Airway epithelial cell (primary cell): Measurements from ENCODE around the gene SLC32A1.

GRCh38 chr20:37236313-37236919, 25.2 kb downstream of the GHRH start:
- RAMPAGE, long total RNA, result no peak

- RAMPAGE, long total RNA, result no peak
Measured at GRCh38 chr20:37296888-37297864, 7.7 kb downstream of the MANBAL start.

DNA sequence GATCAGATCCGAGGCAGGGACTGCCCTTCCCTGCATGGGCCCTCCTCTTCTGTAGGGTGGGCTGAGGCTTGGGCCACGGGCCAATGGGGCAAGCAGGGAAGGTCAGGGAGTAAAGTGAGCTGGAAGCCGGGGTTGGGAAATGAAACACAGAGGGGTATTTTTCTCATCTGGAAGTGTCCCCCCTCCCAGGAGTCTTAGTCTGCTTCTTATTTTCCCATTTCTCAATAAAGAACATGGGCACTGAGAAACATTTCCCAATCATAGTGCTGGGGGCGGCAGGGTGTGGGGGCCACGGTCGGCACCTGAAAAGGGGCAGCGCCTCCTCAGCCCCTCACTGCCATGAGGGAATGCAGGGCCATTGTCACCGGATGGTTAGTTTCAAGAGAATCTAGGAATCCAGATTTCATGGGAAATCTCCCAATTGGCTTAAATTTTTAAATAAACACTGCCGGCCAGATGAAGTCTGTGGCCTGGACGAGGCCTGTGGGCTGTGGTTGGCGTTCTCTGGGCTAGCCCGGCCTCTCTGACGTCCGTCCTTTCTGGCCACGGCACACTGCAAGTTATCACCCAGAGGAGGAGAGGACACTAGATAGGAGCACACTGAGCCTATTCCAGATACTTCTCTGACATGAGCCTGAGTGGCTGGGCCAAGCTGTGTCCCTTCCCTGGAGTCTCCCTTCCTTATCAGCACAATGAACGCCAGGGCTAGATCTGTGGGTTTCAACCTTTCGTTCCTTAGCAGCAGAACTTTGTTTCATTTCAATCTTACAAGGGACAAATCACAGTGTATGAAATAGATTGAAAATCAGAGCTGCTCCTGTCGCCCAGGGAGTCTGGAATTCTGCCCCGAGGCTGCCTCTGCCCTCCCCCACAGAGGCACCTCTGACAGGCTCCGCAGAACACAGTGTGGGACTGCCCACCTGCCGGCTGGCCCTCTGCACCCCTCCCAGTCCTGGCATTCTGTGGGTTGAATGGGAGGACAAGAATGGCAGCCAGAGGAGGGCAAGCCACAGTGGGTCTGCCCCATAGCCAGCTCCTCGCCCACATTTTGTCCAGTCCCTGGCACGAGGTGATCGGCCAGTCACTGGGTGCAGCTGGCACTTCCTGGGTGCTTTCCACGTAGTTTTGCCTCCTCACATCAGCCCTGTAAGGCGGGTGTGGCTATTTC, 25.7 kb downstream of the MANBAL start:
- RAMPAGE, long total RNA, result no peak

- RAMPAGE, long total RNA, result no peak
Measured at GRCh38 chr20:37333643-37334248, 12.2 kb upstream of the SRC start.

DNA sequence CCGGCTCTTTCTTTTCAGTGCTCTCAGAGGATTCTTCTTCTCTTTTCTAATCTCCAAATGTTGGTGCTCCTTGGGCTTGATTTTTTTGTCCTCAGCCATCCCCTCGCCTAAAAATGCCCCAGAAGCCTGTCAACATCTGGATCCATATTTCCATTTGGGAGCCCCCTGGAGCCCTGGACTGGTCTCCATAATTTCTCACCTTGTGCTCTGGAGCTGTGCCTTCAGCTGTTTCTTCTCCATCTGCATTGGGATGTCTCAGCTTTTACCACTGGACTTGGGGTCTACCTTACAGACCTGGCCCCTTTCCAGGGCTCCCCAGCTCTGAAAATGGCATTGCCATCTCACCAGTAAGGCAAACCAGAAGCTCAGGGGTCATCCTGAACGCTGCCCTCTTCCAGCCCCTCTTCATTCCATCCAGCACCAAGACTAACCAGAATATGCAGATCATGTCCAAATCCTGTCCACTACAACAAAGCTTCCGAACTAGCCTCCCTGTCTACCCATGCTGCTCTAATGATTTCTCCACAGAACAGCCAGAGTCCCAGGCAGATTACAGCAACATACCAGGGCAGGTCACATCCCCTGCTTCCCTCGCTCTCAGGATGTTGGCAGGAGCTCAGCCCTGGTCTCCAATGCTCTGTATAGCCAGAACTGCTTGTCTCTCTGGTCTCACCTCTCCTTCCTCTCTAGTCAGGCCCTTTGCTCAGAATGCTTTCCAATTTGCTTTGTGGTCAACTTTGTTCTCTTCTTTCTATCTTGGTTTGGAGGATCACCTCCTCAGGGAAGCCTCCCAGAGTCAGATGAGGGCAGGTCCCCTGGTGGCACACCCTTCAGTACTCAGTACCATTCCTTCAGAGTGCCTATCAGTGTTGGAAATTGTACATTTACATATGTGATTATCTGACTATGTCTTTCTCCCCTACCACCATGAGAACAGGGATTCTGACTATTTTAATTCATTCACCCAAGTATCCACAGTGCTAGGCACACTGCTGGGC, 17.6 kb upstream of the NNAT start:
- RAMPAGE, long total RNA, result no peak

DNA sequence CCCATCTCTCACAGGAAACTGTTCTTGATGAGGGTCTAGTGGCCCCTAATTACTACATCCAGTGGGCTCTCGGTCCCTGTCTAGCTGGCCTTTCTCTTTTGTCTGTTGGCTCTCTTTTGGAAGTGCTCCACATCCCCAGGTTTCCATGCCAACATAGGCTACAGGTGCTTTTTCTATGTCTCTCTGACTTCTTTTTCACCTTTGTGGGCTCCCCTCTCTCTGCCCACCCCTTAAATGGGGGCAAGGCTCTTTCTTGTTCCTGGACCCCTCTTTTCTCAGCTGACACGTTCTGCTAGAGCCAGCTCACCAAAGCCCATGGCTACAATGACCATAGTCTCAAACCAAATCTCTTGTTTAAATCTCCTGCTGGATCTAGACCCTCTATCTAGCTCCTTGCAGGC, 14.4 kb upstream of the NNAT start:
- RAMPAGE, long total RNA, result no peak

GRCh38 chr20:37518761-37519594, 2.1 kb upstream of the NNAT start:
- RAMPAGE, long total RNA, result no peak

DNA sequence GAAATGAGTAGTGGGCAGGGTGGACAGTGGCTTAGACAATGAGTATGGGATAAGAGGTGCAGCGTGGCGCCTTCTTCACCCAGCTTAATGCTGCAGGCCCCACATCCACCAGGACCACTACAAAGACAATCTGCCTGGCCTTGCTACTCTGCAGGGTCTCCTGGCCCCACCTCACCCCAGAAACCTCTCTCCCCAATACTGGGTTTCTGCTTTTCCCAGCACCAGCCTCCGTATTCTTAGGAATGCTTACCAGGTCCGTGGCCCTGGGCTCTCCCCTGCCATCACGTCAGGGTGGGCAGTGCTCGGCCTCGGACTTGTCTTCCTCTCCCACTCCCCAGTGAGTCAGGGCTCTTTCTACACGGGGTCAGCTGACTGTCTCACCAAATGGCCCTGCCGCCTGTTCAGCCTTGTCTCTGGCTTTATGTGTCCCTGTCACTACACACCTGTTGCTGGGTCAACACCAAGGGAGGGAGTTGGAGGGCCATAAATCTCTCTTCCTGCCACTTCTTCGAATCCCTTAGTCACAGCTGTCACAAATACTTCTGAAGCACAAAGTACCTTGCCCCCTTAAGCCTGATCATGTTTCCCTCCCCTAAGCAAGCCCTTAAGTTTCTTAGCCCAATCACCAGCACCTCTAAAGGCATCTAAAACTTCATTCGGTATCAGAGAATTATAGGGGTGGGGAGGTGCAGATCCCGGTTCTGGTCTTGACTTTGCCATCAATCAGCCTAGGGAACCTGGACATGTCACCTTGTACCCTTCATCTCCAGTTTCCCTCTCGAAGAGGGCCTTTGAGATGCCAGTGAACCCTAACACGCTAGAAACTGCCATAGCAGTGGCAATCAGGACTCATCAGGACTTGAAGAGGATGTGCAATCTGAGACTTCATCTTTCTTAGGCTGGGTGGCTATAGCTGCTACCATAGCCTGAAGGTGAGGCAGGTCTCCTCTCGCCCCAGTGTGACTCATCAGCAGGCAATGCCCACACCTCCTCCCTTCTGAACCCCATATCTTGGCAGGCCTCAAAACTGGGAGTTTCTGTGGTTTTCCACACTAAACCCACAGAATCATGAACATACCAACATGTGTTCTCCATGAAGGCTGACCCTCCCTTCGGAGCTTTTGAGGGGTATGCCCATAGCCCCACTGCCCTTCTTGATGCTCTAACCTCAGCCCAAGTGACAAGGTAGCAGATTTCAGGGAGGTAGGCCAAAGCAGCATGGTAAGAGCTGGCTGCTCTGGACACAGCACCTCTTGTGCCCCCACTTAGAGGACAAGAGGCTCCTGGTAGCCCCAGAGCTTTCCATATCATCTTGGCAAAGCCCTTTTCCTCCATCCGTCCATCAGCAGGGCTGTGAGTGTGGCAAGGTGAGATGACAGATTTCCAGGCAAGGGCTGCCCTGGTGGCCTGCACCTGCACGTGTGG, 3.0 kb downstream of the BLCAP start:
- RAMPAGE, long total RNA, result no peak

DNA sequence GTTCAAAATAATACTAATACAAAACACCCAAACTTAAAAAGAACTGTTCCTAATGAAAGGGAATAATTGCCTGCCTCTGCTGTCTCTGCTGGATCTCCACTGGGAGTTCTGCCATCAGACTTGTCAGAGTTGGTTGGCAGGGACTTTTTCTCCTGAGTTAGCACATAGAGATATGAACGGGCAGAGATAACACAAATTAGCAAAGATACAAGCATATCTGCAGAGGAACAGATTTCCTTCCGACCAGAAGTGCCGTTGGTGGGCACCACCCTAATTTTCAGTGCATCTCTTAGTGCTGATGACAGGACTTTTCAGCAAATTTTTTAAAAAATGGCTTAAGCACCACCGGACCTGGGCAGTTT, 18.8 kb downstream of the CTNNBL1 start:
- RAMPAGE, long total RNA, result no peak

DNA sequence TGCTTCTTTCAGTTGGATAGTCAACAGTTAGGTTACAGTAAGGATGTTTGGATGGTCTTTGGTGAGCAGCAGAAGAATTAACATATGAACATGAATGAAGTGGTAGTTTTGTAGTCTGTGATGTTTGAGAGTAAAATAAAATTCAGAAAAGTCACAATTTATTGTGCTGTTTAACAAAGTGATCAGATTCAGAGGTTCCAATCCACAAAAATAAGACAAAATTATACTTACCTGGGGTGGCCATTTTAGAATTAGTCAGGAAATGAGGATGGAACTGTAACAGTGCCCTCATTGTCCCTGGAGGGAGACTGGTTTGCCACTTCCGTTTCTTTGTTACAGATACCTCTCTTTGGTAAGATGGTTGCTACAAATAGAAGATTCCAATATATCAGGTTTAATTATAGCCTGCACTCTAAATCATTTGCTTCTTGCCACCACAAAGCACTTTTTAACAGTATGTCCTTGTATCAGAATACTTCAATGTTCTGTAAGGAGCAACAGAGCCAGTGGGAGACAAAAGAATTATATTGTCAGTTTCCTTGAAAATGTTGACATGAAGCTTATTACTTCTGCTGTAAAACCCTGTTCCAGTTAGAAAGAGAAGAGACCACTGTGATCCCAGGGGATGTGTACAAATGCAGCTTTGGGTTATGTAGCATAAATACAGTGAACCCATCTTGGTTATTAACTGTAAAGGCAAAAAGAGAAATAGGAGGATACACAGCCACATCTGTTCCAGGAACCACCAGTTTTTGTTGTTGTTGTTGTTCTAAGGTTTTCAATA, 95.7 kb downstream of the CTNNBL1 start:
- RAMPAGE, long total RNA, result no peak

GRCh38 chr20:38074904-38075646, 41.5 kb downstream of the RPRD1B start:
- RAMPAGE, long total RNA, result no peak

DNA sequence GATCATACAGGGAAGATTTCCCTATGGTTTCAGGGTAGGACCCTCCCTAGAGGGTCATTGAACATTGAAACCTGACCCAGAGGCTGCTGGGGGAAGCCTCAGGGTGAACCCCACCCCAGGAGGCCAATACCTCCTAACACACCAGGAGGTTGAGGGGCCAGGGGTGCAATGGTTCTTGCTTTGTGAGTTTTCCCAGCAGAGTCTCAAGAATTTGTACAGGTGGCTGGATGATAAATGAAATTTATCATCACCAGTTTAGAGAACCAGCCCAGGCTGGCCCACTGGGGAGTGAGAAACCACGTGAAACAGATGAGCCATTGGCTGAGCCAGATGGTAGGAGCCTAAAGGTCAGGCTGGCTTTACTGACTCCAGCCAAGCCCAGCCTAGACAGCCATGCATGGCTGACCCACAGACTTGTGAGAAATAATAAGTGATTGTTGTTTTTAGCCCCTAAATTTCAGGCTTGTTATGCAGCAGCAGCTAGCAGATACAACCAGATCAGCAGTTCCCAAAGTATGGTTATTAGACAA, 15.1 kb downstream of the TGM2 start:
- RAMPAGE, long total RNA, result no peak

GRCh38 chr20:38152022-38153356, 12.6 kb downstream of the TGM2 start:
- RAMPAGE, long total RNA, result no peak

DNA sequence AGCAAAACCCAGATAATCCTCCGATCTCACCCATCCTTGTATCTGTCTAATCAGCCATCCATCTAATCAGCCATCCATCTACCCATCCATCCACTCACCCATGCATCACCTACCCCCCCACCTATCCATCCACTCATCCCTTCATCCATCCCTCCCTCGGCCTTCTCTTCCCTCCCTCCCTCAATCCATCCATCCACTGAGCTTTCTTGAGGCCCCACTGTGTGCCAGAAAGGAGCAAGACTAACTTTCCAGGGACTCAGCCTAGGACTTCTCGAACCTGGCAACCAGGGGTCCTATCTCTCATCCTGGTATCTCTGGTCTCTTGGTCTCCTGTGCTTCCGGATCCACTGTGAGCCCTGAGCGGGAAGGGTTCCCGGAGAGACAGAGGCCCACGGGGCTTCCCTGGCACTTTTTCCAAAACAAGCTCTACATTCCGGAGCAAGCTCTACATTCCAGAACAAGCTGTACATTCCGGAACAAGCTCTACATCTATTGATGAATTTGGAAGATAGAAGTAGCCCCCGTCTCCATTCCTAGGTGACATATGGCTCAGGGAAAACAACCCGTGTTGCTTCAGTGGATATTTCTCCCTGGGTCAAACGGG, 1.2 kb upstream of the TGM2 start:
- RAMPAGE, long total RNA, result no peak

GRCh38 chr20:38255211-38255823, 5.2 kb downstream of the KIAA1755 start:
- RAMPAGE, long total RNA, result no peak

GRCh38 chr20:38360269-38360788, 14.0 kb downstream of the LBP start:
- RAMPAGE, long total RNA, result no peak

GRCh38 chr20:38441821-38442254, 30.8 kb upstream of the RALGAPB start:
- RAMPAGE, long total RNA, result no peak

DNA sequence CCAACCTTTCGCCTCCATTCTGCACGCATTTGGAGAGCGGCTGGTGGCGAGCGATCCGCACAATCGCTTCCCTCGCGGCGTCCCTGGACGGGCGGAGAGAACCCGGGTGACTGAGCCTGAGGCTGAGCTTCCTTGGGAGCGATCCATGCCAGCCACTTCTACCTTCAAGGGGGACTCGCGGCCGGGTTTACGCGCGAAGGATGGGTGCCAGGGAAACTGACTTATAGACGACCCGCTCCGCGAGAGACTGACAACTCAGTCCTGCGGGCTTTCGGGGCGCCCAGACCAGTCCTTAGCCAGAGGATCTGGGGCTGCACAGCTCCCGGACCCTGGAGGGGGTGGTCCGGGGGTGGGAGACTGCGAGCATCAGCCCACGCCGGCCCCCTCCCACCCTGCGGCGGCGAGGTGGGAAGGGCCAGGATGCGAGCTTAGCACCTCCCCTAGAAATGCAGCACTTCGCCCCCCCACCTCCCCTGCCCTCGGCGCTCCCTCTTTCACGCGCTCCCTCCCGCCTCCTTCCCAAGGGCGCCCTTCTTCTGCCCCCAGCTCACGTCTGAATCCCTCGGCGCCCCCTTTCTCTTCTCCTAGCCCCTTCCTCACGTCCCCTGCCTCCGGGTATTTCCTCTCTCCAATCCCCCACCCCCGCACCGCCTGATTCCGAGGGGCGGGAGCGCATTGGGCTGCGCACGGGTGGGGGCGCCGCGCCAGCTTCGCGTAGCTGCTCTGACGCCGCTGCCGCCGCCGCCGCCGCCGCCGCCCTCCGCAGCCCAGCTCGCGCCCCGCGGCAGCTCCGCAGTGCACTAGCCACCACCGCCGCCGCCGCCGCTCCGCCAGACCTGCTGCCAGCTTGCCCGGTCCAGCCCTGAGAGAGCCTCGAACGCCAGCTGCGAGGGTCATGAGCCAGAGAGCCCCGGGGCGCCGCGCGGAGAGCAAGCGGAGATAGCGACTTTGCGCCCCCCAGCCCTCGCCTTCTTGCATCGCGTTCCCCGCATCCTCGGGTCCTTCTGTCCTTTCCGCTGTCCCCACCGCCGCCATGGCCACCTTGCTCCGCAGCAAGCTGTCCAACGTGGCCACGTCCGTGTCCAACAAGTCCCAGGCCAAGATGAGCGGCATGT, at the start of gene SLC32A1:
Gene SLC32A1, plus strand, starts transcription at position 795 of the 1,115 bp plus-strand sequence.
- RAMPAGE, long total RNA, result no peak

- RAMPAGE, long total RNA, result no peak
Measured at GRCh38 chr20:38893837-38894465, 32.3 kb upstream of the FAM83D start.

DNA sequence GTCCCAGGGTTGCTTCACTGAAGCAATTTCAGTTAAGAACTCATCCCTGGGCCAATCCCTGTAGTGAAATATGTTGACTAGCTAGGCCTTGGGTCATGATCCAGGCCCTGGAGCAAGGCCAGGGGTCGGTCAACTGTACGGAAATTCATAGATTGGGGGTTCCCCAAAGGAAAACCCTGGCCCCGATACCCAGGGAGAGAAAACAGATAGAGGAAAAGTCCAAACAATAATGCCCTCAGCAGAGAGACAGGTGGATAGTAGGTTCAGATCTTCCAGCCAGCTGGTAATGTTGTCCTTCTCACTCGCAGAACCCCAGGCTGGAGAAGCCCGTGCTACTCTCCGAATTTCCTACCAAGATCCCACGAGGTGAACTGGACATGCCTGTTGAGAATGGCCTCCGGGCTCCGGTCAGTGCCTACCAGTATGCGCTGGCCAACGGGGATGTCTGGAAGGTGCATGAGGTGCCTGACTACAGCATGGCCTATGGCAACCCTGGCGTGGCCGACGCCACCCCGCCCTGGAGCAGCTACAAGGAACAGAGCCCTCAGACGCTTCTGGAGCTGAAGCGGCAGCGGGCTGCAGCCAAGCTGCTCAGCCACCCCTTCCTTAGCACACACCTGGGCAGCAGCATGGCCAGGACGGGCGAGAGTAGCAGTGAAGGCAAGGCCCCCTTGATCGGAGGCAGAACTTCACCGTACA, 8.2 kb upstream of the FAM83D start:
- RAMPAGE, long total RNA, result no peak